Spleen (tissue), 7 donors: Measurements from ENCODE around the genes GNG2 and TXNDC16.

- PRO-cap, 4 experiments: peak in 1 of 4 experiments; most common plus-strand start chr14:51670033 (in 1)
- RAMPAGE, long total RNA, 4 experiments: no peak in any of the 4 experiments
Measured at GRCh38 chr14:51669948-51670187, 18.2 kb downstream of the FRMD6 start.

DNA sequence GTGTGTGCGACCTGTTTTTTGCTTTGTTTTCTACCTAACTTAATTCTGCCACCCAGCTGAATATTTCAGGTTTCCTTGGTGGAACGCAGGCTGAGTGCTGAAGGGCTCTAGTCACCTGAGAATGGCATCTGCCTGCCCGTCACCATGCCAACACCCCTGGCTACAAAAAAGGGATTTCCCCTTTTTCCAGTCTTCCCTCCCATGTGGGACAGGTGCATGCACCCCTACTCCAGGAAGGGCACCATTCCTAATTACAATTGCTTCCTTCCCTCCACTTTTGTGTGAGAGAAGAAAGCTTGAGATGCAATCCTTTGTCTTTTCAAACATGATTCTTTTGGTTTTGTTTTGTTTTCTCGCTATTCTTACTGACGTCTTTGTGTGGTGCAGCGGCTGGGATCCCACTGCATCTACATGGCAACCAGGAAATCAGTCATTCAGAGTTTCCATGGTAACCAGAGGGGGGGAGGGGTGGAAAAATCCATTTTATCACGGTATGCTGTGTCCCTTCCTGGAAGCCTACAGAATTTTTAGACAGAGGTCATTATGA lies 13.8 kb upstream of the GNG2 start:
- PRO-cap, 4 experiments: peak in 3 of 4 experiments; most common plus-strand start position 368 of the sequence (in 1); most common minus-strand start position 336 of the sequence (in 2)
- RAMPAGE, long total RNA, 4 experiments: no peak in any of the 4 experiments

DNA sequence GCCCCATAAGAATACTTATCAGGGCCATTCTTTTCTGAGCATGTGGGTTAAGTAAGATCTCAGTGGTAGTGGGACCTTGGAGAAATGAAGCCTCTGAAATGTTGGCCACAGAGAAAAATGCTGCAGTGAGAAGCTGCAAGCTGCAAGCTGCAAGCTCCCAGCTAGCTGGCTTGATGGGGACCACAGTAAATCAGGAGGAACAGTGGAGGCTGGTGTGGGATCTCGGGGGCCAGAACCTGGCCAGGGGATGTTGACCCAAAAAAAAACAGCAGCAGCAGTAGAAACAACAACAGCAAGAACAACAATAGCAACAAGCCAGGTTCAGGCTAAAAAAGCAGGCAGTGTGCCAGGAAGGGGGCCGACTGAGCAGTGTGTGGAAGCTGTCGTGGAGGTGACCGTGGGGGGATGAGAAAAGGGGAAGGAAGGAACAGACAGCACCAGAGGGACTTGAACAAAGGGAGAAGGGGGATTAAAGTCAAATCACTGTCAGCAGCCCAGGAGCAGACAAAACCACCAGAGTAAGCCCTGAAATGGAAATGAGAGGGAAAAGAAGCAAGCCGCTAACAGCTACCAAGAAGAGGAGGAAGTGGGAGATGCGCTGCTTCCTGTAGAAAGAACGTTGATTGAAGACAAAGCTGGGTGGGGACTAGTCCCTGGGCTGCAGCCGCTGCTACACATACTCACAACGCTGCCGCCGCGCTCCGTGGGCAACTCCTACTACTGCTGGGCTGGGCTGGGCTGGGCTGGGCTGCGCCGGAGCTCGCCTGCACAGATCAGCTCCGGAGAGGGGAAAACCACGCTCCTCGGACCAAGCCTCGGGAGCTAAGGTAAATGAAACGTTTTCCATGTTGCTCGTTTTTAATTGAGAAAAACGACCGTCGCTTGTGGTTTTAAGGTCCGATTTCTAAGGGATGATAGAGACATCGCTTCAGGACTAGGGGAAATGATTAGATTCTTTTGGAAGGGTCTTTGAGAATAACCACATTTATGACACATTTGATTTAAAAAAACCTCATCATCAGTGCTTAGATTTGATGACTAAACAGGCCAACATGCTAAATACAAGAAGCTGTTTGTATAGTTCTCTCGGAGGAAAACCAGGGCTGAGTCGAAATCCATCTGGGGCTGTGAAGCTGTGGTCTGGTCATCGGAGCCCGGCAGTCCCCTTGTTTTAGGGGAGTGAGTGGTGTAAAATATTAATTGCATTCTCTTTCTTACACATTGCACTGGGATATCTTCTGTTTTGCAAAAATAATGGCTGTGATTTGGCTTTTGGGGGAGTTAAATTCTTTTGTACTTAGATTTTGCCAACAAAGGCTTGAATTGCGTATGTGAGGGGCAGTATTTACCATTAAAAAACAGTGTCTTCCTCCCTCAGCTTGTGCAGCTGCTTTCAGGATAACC lies at the start of gene GNG2:
GNG2 (plus strand) TSS at position 649 of the 1,404 bp plus-strand sequence.
- PRO-cap, 4 experiments: peak in 4 of 4 experiments; most common plus-strand start position 649 of the sequence (in 4); most common minus-strand start position 588 of the sequence (in 3)
- RAMPAGE, long total RNA, 4 experiments: start-site peak on the plus strand in 2 of 4 experiments, centred at positions 729 to 750 of the sequence, 476 to 609 reads per replicate

GRCh38 chr14:51872474-51873000 lies 12.1 kb downstream of the GNG2 start:
- PRO-cap, 4 experiments: no peak in any of the 4 experiments
- RAMPAGE, long total RNA, 4 experiments: no peak in any of the 4 experiments

DNA sequence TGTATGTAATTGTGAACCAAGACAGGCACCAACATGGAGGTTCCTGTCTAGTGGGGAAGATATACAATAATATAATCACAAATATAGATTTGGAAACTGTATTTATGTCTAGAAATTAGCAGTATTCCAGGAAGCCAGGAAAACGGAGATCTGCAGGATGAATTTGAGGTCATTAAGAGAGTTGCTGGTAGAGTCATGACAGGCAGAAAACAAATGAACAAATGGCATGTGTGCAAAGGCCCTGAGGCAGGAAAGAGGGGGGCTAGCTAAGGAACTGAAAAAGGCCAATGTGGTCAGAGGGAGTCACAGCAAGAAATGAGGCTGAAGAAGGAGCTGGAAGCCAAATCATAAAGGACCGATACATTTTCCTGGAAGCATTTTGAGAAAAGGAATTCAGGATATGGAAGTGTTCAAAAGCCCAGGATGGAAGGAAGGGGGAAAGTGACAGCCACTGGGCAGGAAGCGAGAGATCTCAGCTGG lies 49.7 kb downstream of the GNG2 start:
- PRO-cap, 4 experiments: no peak in any of the 4 experiments
- RAMPAGE, long total RNA, 4 experiments: no peak in any of the 4 experiments

DNA sequence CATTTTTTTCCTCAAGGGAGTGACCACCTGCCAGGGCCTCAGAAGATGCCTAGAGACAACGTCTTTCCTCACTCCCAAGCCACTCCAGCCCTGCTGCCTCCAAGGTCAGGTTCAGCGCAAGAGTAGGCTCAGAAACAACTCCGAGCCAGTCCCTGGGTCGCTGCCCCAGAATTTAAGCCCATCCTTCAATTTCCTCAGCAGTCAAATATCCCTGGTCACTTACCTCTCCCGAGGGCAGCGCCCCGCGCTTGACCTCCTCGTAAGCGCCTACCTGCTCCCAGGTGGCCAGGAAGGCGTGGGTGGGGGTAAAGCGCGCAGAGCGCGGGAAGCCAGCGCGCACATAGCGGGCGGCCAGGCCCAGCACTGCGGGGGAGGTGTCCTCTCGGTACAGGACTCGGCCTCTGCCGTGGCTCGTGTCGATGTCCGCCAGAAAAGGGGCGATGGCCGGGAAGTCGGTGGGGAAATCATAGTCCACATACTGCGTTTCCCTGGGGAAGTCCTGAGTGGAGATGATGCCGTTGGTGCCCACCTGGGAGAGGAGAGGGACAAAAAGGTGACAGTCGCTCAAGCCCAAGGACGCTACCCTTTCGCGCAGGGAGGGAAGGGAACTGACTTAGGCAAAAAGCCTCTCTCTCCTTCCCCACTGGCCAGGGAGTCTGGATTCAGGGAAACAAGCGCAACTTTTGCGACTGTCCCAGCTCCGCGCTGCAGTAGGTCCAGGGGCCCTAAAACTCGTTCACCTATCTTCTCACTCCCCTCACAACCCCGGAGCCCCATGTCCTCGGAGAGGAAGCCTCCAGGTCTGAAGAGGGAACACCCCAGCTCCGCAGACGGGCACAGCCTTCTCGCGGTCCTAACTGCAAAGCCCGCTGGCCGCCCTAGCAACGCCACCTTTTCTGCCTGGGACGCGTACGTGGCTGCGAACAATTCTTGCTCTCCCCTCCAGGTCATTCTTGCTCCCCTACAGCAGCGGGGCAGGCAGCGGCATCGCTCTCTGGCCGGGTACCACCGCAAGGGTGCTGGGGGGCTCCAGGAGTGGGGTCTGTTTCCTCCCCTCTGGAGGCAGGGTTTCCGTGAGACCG lies 883 bp downstream of the NID2 start:
- PRO-cap, 4 experiments: peak in 2 of 4 experiments; most common plus-strand start position 429 of the sequence (in 2)
- RAMPAGE, long total RNA, 4 experiments: no peak in any of the 4 experiments

DNA sequence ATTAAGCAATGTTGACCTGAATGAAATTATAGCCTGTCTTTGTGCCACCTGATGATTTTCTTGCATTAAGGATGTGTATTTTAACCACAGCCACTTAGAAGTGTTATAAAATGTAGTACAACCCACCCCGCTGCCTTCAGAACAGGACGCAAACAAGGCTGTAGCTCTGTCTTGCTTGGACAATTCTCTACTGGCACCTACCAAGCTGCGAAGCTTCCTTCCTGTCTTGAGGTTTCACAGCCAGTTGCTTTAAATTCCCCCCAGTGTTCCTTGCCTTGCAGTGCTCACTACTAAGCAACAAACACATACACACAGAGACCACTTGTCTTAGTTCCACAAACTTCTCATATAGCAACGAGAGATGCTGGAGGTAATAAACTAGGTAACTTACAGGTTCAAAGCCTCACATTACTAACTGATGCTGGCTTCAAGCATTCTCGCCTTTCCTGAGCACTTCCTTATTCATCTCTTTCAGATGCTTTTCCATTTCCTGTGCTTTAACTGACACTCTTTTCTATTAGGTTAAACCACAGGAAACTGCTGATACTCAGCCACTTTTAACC lies 91.5 kb upstream of the PTGDR start:
- PRO-cap, 4 experiments: no peak in any of the 4 experiments
- RAMPAGE, long total RNA, 4 experiments: no peak in any of the 4 experiments

DNA sequence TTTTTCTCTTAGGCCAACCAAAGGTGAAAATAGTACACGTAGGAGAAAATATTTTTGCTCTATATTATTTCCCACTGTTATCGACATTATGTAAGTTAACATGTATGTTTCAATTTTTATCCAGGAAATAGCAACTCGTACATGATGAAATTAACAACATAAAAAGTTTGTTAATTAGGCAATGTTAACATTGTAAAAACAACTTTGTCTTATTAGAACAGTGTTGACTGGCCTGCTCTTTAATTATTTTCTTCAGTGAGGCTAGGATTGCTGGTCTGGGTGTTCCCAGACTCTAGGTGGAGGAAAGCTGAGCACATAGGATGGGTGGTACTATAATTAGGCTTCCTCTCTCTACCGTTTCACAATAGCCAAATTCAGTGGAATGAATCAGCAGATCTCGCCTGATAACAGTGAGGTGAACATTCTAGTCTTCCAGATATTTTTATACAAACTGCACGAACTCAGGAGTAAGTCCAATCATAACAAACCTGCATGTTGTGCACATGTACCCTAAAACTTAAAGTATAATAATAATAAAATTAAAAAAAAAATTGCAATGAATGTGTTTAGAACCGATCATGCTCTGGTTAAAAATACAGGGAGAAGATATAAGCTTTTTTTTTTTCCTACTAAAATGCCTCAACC lies 11.9 kb downstream of the PTGDR start:
- PRO-cap, 4 experiments: no peak in any of the 4 experiments
- RAMPAGE, long total RNA, 4 experiments: no peak in any of the 4 experiments

GRCh38 chr14:52315282-52316092 lies 1.4 kb downstream of the PTGER2 start:
- PRO-cap, 4 experiments: peak in 4 of 4 experiments; most common plus-strand start chr14:52315620 (in 2); most common minus-strand start chr14:52315477 (in 2)
- RAMPAGE, long total RNA, 4 experiments: start-site peak on the minus strand in 3 of 4 experiments, at chr14:52315370-52315477 at its widest, 44 to 132 reads per replicate

- PRO-cap, 4 experiments: peak in 4 of 4 experiments; most common minus-strand start chr14:52552505 (in 4)
- RAMPAGE, long total RNA, 4 experiments: start-site peak on the minus strand in 3 of 4 experiments, at chr14:52552499-52552506 at its widest, 134 to 249 reads per replicate
Measured at GRCh38 chr14:52551472-52552604, at the start of gene TXNDC16. TSS of gene TXNDC16 (minus strand) at chr14:52552505.

- PRO-cap, 4 experiments: peak in 3 of 4 experiments; most common minus-strand start chr14:52553961 (in 3)
- RAMPAGE, long total RNA, 4 experiments: no peak in any of the 4 experiments
Measured at GRCh38 chr14:52553810-52554160, 1.1 kb downstream of the GPR137C start.

DNA sequence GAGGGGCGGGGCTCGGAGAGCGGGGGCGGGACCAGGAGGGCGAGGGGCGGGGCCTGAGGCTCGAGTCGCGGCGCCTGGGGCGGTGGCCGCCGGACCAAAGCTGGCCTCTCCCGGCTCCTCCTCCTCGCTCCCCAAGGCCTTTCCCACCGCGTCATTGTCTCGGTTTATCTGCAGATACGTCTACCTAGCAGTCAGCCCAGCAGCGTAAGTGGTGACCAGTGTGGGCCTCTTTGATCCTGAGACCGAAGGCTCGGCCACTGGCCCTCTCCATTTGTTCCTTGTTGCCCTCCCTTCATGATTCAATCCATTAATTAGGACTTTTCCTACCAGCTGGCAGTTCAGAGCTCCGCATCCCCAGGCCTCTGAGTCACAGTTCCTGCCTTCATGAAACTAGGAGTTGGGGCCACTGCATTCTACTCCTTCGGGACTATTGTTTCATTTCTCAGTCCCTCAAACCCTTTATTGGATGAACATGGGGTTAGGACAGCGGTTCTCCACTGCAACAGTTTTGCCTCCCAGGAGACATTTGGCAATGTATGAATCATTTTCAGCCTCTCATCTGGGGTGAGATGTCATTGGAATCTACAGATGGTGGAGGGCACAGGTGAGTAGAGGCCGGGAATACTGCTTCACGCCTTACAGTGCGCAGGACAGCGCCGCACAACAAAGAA lies 451 bp upstream of the GNPNAT1 start:
- PRO-cap, 4 experiments: peak in 4 of 4 experiments; most common plus-strand start position 63 of the sequence (in 4); most common minus-strand start position 364 of the sequence (in 2)
- RAMPAGE, long total RNA, 4 experiments: no peak in any of the 4 experiments

GRCh38 chr14:52801158-52801674 lies 9.8 kb upstream of the GNPNAT1 start:
- PRO-cap, 4 experiments: peak in 1 of 4 experiments; most common plus-strand start chr14:52801512 (in 1)
- RAMPAGE, long total RNA, 4 experiments: no peak in any of the 4 experiments

DNA sequence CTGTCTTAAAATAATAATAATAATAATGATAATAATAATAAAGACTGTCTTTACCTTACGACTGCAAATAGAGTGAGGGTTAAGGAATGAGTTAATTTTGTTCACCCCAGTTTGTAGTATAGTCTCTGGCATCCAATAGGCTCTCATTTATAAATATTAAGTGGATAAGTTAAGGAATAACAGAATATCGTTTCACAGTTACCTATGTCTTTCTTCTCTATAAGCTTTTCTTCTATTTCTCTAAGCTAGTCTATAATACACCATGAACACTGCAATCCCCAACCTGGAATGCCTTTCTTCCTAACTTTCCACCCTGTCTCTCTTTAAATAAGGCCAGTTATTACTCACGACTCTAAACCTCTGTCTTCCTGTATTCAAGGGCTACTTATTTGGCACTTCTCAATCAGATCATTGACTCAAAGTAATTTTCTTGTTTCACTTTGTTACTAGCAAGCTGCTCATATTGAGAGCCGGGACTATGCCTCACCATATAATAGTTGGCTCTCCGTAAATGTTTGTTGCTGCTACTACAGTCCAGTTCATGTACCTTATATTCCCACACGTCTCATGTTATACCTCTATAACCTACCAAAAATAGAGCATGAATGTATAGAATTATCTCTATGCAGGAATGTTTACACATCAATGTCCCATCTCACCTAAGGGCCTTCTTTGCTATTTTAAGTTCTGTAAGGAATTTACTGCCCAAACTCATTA lies 13.5 kb downstream of the FERMT2 start:
- PRO-cap, 4 experiments: no peak in any of the 4 experiments
- RAMPAGE, long total RNA, 4 experiments: no peak in any of the 4 experiments

DNA sequence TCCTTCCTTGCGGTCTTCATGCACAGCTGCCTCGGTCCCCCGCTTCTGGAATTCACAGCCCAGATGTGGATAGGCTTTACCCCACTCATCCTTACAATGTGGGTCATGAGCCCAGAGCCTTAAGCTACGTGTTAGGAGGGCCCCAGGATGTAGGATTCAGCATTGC lies 239 bp upstream of the DDHD1 start:
- PRO-cap, 4 experiments: no peak in any of the 4 experiments
- RAMPAGE, long total RNA, 4 experiments: no peak in any of the 4 experiments

- PRO-cap, 4 experiments: no peak in any of the 4 experiments
- RAMPAGE, long total RNA, 4 experiments: no peak in any of the 4 experiments
Measured at GRCh38 chr14:53946415-53947351, 9.9 kb downstream of the BMP4 start.

GRCh38 chr14:53951677-53952896 lies 4.5 kb downstream of the BMP4 start:
- PRO-cap, 4 experiments: no peak in any of the 4 experiments
- RAMPAGE, long total RNA, 4 experiments: no peak in any of the 4 experiments

DNA sequence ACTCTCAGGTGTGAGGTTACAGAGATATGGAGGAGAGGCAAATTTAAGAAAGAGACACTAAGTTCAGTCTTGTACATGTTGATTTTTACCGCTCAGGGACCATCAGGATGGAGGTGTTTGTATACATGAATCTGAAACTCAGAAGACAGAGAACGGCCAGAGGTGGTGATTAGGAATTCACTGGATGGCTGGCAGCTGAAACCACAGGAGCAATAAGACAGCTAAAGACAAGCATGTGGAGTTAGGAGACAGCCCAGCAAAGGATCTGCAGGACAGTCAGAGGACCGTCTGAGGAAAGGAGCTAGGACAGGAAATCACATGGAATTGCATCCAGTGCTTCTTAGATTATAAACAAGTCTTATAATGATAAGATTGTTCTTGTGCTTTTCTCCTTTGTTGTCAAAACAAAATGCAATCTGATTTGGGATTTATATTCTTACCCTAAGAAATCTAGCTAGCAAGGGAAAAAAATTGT lies 33.8 kb upstream of the CDKN3 start:
- PRO-cap, 4 experiments: no peak in any of the 4 experiments
- RAMPAGE, long total RNA, 4 experiments: no peak in any of the 4 experiments

DNA sequence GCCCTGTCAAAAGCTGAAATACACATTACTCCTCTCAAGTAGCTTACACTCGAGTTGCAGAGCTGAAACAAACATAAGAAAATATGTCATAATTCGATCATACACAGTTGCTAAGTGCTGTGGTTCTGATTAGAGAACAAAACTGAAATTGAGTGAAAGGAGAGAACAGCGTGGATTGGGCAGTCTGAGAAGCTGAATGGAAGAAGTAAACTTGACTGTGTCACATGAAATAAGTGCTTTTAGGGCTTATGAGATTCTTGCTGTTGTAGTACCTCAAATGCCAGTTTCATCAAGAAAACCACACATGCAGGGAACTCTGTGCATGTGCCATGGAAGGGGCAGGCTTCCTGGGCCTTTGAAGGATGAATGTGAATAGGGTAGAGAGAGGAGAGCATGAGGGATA lies 7.2 kb downstream of the SAMD4A start:
- PRO-cap, 4 experiments: no peak in any of the 4 experiments
- RAMPAGE, long total RNA, 4 experiments: start-site peak on the plus strand in 1 of 4 experiments, centred at position 155 of the sequence, 20 reads per replicate

DNA sequence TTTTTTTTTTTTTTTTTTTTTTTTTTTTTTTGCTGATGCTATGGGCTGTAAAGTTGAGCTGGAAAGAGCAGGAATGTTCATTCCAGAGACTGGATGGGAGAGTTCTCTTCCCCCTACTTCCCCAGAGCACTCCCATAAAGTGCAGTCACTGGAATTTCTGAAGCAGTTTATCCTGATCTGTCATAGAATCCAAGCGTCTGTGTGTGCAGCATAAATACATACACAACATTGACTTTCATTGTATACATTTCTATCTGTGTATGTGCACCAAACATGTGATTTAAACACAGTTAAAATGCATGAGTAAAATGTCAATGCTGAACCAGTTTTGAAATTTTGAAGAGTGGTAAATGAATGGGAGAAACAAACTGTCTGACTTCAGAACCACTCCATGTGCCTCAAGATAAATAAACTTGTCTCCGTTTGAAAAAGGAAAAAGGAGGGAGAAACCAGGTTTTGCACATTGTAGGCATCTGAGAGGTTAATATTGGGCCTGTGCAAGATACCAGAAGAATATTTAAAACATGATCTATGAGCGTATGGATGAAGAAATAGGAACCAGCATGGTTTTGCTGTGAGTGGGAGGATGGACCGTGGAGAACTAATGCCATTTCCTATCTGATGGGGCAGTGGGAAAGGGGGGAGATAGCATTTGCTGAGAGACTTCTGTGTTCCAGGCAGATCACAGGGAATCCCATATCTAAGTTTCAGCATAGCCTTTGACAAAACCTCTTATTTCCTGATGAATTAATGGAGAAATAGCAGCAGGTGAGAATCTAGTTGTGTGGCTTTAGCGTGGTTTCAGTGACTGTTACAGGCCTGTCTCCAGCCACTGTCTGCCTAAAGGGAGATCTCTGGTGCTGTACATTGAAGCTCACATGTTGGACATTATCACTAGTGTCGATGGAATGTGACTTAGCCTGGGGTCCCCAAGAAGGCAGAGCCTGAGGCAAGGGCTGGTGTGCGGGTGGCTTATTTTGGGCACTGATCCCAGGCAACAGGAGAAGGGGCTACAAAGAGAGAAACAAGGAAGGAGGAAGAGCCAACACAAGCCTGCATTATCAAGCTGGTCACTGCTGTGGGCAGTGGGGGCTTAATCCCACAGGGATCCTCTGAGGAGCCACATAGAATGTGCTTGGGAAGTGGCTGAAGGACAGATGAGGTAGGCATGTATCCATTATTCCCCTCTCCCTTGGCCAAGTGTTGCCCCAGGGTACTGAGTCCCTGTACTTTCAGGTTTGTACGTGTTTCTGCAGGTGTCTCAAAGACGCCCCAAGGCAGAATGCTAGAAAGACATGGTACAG lies 9.5 kb downstream of the SAMD4A start:
- PRO-cap, 4 experiments: no peak in any of the 4 experiments
- RAMPAGE, long total RNA, 4 experiments: no peak in any of the 4 experiments